Caco-2 (cell line): ENCODE results near the genes ERAP2 and LNPEP.

GRCh38 chr5:95823099-95823432 lies 540 bp upstream of the GLRX start:
- PRO-cap, result no peak
- RRBS, result no CpG with 5 or more reads among the region's 3 CpGs

GRCh38 chr5:95841739-95842379 lies 19.3 kb upstream of the GLRX start:
- PRO-cap, result no peak
- RRBS, result no CpG with 5 or more reads among the region's 5 CpGs

- PRO-cap, result no peak
- RRBS, result no CpG with 5 or more reads among the region's 14 CpGs
Measured at GRCh38 chr5:95857857-95858551, 35.5 kb upstream of the GLRX start.

DNA sequence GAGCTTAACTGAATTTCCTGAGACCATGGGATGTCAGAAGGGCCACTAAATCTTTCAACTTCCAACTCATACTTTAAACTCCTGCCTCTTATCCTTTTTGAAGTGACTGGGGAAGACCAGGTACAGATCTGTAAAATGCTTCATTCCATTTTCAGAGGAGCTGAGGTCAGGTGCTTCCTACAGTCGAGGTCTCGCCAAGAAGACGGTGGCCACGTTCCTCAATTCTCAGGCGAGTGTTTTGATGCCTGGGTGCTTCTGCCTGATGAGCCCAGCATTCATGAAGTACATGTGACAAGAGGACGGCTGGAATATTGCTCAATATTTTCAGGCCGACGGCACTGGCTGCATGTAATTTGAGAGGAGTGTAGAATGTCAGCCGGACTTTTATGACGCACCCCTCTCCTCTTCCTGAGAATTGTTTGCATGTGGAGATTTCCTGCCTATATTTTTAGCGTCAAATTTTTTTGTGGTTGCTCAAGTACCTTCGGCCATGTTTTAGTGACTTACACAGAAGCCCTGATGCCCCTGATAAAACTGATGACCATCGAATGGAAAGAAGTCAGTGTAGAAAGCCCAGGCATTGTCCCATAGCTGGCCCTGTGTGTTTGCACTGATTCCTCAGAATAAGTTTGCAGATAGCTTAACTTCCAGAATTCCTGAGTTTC lies 38.8 kb upstream of the GLRX start:
- PRO-cap, result no peak
- RRBS, result no CpG with 5 or more reads among the region's 13 CpGs

GRCh38 chr5:95878035-95878704 lies 55.6 kb upstream of the GLRX start:
- PRO-cap, result unidirectional peak, plus-strand start at chr5:95878535
- RRBS, result no CpG with 5 or more reads among the region's 20 CpGs

DNA sequence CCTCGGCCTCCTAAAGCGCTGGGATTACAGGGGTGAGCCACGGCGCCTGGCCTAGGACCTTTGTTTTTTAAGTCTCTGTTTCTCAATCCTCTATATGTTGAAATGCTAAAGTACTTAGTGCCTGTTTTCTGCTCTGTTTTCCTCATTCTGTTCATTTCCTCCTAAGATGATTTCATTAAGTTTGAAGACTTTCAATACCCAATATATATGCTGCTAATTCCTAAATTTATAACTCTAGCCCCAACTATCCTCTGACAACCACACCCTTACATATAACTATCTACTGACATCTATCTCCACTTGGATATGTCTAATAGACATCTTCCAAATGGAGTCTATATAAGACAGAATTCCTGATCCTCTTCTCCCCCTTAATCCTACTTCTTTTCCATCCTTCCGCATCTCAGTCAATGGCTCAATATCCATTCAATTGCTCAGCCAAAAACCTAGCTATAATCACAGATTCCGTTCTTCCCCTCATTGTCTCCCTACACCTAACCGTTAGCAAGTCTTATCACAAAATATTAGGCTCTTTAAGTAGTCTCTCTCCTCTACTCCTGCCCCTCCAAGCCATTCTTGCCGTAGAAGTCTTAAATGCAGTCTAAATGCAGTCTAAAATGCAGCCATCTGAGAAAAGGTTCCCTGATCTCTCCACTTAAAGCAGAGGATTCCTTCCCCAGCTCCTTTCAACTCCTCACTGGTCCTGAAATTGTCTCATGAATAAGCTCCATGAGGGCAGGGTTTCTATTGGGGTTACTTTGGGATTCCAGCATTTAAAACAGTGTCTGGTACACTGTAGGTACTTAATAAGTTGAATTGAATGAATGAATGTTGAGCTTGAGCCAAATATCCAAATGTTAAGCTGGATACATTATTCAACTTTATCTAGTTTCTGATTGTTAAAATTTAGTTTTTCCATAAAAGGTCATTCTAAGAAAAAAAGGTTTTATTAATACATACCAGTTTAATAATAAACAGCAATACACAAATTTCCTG lies 57.9 kb downstream of the ELL2 start:
- PRO-cap, result no peak
- RRBS, result no CpG with 5 or more reads among the region's 8 CpGs

DNA sequence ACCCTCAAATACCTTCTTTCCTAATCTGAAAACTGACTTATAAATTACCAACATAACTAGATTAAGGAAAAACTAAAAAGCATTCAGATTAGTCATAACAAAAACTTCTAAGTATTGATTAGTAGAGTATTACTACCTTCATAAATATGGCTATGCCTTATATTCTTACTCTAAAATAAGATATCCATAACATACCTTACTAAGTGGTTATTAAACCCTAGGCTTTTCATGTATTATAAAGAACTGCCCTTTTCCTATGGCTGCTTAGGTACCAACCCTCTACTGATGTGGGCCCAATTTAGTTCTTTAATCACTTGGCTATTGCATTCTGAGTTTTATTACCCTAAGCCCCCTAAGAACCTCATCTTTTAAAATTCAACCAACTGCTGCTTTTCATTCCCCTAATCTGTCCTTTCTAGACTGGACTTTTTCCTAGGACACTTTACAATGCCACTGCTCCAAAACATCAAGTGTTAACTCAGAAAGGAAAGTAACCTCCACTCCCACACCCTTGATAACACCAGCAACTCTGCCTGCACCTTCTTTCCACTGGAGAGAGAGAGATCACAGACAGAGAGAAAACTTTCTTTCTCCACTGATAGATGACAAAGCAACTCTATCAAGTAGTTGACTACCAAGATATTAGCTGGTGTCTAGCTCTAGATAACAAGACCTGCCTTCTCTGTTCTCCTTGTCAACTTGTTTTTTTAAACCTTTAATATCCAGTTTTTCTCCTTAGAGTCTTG lies 27.4 kb downstream of the ELL2 start:
- PRO-cap, result no peak

- PRO-cap, result bidirectional peak, plus-strand start at chr5:95962359, minus-strand start at chr5:95961841
- RRBS, result no CpG with 5 or more reads among the region's 34 CpGs
Measured at GRCh38 chr5:95961942-95962607, 424 bp upstream of the ELL2 start.

DNA sequence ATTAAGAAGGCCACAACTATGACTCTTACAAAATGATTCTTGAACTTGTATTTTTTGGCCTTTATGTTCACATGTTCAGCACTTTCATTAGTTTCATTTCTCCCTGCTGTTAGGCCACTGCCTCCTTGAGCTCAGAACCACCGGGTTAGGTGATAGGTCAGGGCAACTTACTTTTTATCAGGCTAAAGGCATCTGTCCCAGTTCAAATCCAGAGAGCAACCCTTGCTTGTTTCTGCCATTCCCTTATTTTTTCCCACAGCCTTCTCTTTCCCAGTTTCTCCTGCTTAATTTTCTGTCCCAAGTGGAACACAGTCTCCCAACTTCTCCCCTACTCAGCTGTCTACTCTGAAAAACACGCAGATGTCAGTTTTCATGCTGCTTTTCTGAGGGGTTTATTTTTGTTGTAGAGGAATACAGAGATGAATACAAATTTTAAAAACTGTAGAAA lies 235.4 kb upstream of the ELL2 start:
- PRO-cap, result no peak
- RRBS, result no CpG with 5 or more reads among the region's 2 CpGs

- PRO-cap, result no peak
- RRBS, result no CpG with 5 or more reads among the region's 6 CpGs
Measured at GRCh38 chr5:96297687-96298433, 135.2 kb downstream of the PCSK1 start.

GRCh38 chr5:96704011-96704411 lies 41.8 kb downstream of the CAST start:
- PRO-cap, result no peak
- RRBS, result no CpG with 5 or more reads among the region's 4 CpGs

GRCh38 chr5:96741755-96742437 lies 65.8 kb downstream of the ERAP1 start:
- PRO-cap, result no peak
- RRBS, result no CpG with 5 or more reads among the region's 4 CpGs

- PRO-cap, result no peak
- RRBS, result no CpG with 5 or more reads among the region's 10 CpGs
Measured at GRCh38 chr5:96875773-96876942, at the start of gene ERAP2. Gene ERAP2, plus strand, starts transcription at chr5:96876500.

DNA sequence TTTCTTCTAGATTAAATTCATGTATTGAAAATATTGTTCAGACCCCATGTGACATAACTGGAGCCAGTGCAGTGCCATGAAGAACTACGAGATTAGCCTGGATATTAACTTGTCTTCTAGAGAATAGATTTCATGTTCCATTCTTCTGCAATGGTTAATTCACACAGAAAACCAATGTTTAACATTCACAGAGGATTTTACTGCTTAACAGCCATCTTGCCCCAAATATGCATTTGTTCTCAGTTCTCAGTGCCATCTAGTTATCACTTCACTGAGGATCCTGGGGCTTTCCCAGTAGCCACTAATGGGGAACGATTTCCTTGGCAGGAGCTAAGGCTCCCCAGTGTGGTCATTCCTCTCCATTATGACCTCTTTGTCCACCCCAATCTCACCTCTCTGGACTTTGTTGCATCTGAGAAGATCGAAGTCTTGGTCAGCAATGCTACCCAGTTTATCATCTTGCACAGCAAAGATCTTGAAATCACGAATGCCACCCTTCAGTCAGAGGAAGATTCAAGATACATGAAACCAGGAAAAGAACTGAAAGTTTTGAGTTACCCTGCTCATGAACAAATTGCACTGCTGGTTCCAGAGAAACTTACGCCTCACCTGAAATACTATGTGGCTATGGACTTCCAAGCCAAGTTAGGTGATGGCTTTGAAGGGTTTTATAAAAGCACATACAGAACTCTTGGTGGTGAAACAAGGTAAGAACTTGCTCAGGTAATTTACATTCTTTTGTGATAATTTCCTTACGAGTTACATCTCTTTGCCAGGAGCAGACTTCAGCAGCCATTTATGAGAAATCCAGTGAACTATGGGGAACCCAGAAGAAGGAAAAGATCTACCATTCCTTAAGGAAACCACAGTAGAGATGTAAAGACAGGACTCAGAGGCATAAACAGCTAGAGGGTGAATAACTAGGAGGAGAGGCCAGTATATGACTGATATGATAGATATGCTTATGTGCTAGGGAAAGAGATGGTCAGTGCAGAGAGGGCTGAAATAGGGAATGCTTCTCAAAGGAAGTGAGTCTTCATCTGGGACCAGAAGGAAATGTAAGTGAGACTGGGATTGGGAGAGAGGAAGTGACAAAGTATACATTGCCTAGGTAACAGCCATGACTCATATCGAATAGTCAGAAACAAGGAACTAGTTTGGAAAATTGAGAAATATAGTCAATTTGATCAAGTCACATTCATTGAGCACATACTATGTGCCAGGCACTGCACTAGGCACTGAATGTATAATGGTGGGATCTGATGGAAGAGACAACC lies 3.7 kb downstream of the ERAP2 start:
- PRO-cap, result no peak
- RRBS, result no CpG with 5 or more reads among the region's 7 CpGs

DNA sequence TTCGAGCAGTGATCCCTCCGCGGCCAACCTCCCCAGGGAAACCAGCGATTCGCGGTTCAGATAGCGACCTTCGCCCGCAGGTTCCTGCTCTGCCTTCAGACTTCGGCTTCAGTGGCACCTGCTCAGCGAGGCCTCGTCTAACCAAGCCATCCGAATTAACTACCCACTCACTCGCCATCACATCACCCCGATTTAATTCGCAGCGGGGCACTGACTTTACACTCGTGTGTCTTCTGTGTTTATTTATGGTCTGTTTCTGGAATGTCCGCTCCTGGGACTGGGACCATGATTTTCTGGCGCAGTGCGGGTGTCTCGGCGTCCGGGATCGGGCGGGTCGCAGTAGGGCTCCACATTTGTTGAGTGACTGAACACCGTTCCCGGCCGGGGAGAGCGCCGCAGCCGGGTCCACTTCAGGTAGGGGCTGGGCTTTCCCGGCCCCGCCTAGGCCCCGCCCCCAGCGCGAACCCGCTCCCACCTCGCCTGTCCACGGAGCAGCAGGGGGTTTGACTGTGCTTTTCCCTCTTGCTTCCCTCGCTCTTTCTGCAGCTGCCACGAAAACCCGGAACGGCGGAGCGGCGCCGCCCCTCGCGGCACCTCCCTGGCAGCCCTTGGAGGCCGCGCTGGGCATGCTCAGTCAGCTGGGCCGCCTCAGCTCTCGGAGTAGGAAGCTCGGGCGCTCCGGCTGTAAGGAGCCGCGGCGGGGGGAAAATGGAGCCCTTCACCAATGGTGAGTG lies at the start of gene LNPEP:
Gene LNPEP, plus strand, starts transcription at position 633 of the 734 bp plus-strand sequence.
- PRO-cap, result bidirectional peak, plus-strand start at position 633 of the sequence, minus-strand start at position 362 of the sequence
- RRBS, result 3% methylated on average over 21 of the region's 61 CpGs

- PRO-cap, result no peak
- RRBS, result no CpG with 5 or more reads among the region's 9 CpGs
Measured at GRCh38 chr5:98887923-98888414, 40.8 kb downstream of the CHD1 start.

GRCh38 chr5:98927040-98927684 lies 1.6 kb downstream of the CHD1 start:
- PRO-cap, result unidirectional peak, plus-strand start at chr5:98927371; unidirectional peak, plus-strand start at chr5:98927387
- RRBS, result no CpG with 5 or more reads among the region's 9 CpGs

GRCh38 chr5:98941245-98941842 lies 12.5 kb upstream of the CHD1 start:
- PRO-cap, result no peak
- RRBS, result no CpG with 5 or more reads among the region's 3 CpGs

GRCh38 chr5:98954566-98955063 lies 25.8 kb upstream of the CHD1 start:
- PRO-cap, result no peak
- RRBS, result no CpG with 5 or more reads among the region's 3 CpGs

DNA sequence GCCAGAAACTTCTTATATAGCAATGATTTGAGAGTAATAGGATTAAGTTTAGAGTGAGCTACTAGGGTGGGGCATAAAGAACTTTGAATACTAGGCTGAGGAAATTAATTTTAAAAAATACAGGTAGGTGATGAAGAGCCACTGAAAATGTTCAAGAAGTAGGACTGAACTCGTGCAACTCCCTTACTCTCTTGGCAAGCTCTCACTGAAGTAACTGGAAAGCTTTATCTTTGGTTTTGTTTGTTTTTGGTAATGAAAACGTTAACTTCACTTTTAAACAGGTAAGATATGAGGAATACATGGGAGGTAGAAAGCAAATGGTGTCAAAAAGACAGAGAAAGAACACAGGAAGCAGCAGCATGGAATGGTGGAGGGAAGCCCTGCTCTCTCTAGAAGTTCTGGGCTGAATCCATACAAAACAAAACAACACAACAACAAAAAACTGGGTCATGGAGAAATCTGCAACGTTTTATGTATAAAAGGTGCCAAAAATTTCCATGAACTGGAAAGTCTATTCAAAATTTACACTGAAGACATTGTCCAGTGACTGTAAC lies 91.1 kb upstream of the CHD1 start:
- PRO-cap, result no peak
- RRBS, result no CpG with 5 or more reads among the region's 3 CpGs